Mesenchymal stem cell of Wharton's jelly (primary cell): ENCODE data around the genes TSC22D2, P2RY13 and IGSF10.

- CAGE, long polyA plus RNA = no peak
These were observed 18.1 kb upstream of the TM4SF1 start for GRCh38 chr3:149395395-149396154.

DNA sequence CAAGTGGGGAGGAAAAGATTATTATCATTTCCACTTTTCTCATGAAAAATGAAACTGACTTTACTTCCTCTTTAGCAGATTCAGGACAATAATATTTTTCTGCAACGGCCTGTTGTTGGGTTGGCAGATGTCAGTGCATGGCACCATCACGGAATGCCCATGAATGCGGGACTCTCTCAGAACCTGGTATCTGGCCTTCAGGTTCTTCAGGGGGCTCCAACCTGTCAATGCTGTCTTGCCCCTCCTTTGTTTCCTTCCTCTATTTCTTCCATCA is 11.1 kb downstream of the ANKUB1 start:
- CAGE, long polyA plus RNA = no peak

- CAGE, long polyA plus RNA = no peak
These were observed 591 bp downstream of the RNF13 start for GRCh38 chr3:149813319-149814293.

DNA sequence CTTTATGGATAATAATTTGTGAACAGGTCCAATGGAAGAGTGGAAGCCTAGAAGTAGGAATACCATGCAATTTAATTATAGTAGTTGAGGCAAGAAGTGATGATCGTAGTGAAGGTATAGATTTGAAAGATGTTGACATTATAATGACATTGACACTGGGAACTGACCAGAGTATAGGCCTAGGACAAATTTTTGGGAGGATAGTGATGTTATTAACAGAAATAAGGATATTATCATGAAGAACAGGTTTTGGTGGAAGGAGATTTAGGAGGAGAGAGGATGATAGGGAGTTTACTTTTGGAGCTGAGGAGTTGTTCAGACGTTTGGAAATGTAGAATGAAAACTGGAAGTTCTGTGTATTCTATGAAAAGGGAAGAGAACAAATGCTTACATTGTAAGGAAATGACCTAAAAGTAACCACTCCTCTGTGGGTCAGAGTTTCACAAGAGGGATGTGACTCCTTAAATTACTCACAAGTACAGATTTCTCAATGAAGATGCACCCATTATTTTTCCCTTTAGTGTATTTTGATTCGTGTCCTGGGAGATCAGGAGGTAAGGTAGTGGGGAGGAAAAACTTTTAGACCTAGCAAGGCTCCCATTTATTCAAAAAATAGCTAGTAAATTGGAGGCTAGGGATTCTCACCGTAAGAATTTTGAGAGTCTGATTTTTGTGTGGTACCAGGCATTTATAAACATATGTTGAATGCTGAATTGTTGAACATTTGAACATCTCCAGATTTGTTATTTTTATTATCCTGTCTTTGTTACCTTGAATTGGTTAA is 3.9 kb downstream of the RNF13 start:
- CAGE, long polyA plus RNA = no peak

- CAGE, long polyA plus RNA = no peak
These were observed 1.1 kb upstream of the PFN2 start for GRCh38 chr3:149971885-149972010.

GRCh38 chr3:150238342-150238968 is 169.6 kb upstream of the TSC22D2 start:
- CAGE, long polyA plus RNA = no peak

GRCh38 chr3:150241636-150242020 is 166.5 kb upstream of the TSC22D2 start:
- CAGE, long polyA plus RNA = no peak

- CAGE, long polyA plus RNA = no peak
These were observed 153.7 kb upstream of the TSC22D2 start for GRCh38 chr3:150254303-150254890.

GRCh38 chr3:150330933-150331389 is 77.1 kb upstream of the TSC22D2 start:
- CAGE, long polyA plus RNA = no peak

GRCh38 chr3:150407590-150408443 is at the start of gene TSC22D2:
Gene TSC22D2, plus strand, starts transcription at chr3:150408298.
- CAGE, long polyA plus RNA = no peak

- CAGE, long polyA plus RNA = no peak
These were observed 5.0 kb downstream of the SERP1 start for GRCh38 chr3:150541120-150541969.

- CAGE, long polyA plus RNA = no peak
These were observed 26.6 kb downstream of the SIAH2 start for GRCh38 chr3:150736162-150736992.

DNA sequence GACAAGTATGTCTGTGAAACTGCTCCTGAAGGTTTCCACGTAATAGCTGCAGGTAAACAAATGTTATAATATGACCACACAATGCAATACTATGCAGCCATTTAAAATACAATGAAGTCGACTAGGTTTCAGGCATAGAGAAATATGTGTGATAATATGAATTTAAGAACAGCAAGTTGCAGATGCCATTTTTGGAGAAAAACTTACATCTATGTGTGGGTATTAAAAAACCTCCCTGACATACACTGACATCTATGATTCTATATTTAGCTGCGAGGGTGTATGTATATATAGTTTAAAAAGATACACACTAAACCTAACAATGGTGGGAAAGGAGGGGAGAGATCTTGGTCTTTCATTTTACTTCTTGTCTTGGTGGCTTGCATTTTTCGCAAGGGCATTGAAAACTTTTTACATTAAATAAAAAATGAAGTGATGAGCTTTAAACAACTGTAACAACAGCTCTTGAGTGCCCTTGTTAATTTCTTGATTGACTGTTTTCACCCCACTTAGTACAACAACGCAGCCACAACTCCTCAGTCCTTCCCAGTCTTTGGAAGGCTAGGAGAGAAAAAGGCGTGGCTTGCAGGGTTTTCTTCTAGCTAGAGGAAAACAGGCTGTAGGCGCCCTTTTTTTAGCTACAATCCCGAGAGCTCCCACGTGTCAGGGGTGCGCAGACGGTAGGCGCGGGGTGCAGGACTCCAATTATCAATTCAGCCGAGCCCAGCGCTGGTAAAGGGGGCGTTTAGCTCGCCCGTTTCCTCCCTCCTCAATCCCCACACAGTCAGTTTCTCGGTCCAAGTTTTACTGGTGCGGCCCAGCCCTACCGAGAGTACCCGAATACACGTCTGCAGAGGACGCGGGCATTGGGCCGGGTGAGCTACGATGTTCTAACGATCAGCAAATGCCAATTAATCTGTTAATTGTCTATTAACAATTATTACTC is 1.4 kb downstream of the SIAH2 start:
- CAGE, long polyA plus RNA = no peak

GRCh38 chr3:151329300-151329636 is at the start of gene P2RY13:
Gene P2RY13, minus strand, starts transcription at chr3:151329549.
- CAGE, long polyA plus RNA = no peak

DNA sequence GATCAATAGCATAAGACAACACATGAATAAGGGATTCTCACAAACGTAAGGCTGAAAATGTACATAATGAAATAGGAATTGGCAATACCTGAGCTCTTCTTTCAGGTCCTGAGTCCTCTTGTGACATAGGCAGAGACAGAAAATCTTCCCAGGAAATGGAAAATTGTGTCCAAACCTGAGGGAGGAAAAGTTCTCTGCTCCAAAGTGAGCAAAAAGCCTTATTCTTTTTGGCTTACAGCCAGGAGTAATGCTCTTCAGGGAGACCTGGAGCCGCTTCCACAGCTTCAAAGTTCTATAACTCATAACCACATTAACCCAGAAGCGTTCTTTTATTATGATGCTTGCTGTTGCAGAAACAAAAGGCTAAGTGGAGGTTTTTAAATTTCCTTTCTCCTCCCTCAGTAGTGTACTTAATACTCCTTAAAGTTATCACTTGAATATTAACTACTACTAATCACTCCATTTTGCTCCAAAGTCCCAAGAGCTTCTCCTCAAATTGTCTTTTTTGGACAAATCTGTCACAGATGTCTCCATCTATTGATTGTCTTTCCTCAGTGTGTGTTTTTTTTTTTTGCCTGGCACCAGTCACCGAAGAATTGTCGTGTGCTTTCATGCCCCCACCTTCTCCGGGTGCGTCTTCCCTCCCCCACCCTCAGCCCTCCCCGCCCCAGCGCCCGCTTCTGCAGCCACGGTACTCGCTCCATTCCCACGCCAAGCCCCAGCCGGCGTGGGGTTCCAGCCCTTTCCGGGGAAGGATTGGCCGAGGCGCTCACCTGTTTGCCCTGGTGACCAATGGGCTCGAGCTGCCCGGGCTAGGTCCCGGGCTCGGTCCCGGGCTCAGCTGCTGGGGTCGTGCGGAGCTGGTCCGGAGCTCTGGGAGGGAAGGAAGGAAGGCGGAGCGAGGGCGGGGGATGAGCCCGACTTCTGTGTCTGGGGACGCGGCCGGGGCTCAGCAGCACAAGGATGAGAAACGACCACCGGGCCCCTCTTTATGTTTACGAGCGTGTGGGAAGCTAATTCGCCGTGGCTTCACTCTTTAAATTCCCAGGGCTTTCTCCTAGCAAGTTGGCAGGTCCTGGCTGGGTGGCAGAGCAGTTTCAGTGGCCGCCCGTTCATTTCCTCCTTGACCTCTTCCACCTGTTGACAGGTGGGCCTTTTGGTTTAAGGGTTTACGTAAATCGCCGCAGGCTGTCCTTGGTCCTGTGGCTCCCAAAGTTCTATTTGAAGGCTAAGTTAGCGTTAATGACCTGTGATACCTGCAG is at the start of gene IGSF10:
Gene IGSF10 (minus strand): TSS at position 889 of the 1,262 bp plus-strand sequence.
- CAGE, long polyA plus RNA = no peak

DNA sequence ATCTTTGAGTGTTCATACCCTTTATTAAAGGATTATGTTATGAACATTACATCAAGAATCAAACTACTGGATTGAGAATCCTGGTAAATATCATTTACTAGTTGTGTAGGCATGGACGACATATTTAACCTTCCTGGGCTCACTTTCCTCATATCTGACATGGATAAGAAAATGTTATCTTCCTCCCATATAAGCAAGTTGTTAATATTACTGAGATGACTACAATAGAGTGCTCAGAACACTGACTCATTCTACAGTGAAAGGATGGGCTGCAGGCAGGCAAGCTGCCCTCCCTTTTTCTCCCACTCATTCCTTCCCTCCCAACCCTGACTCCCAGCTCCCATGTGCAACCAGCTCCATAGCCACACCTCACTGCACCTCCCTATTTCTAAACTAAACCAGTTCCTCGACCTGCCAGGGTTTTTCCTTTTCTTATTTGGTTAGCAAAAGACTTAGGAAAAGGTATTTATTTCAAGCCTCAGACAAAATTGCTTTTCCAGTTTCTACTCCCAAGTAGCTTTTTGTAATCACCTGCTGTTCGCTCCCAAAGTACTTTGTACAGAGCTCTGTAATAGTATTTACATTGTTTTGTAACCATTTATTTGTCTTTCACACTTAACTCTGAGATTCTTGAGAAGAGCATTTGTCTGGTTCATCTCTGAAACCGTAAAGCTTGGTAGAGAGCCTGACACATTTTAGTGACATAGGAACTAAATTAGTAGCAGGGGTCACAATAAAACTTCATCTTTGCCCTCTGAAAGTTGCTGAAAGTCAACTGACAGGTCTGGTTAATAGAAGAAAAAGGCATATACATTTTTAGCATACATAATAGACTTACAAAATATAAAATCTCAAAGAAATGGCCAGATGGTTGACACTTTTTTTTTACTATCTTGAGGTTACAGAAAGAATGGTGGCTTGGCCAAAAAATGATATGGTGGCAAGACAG is 2.2 kb downstream of the AADAC start:
- CAGE, long polyA plus RNA = no peak

GRCh38 chr3:151889816-151890090 is 16.3 kb downstream of the SUCNR1 start:
- CAGE, long polyA plus RNA = no peak

DNA sequence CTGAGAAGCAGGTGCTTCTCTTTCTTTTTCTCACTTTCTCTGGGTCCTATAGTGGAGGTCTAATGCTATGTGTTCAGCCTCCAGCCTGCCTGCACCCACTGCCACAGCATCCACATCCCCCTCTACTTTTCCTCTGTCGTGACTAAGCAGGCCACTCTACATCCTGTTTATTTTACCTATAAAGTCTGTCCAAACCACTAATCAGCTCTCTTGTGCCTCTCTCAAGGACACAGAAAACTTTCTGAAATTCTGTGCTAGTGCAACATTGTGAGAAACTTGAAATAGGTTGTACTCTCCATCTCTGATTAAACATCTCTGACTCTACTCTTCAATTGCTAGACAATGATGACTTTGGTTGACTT is 27.9 kb downstream of the SUCNR1 start:
- CAGE, long polyA plus RNA = no peak

DNA sequence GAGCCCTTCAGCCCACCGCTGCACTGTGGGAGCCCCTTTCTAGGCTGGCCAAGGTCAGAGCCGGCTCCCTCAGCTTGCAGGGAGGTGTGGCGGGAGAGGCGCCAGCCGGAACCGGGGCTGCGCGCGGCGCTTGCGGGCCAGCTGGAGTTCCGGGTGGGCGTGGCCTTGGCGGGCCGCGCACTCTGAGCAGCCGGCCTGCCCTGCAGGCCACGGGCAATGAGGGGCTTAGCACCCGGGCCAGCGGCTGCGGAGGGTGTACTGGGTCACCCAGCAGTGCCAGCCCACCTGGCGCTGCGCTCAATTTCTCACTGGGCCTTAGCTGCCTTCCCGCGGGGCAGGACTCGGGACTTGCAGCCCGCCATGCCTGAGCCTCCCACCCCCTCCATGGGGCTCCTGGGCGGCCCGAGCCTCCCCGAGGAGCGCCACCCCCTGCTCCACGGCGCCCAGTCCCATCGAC is 116.4 kb upstream of the MBNL1 start:
- CAGE, long polyA plus RNA = no peak

GRCh38 chr3:152270560-152270815 is 1.8 kb downstream of the MBNL1 start:
- CAGE, long polyA plus RNA = no peak